M059J (cell line): ENCODE results near the genes TTL and POLR1B.

- RAMPAGE, long total RNA = no peak
These were observed 181.7 kb downstream of the ANAPC1 start for GRCh38 chr2:111701959-111703073.

DNA sequence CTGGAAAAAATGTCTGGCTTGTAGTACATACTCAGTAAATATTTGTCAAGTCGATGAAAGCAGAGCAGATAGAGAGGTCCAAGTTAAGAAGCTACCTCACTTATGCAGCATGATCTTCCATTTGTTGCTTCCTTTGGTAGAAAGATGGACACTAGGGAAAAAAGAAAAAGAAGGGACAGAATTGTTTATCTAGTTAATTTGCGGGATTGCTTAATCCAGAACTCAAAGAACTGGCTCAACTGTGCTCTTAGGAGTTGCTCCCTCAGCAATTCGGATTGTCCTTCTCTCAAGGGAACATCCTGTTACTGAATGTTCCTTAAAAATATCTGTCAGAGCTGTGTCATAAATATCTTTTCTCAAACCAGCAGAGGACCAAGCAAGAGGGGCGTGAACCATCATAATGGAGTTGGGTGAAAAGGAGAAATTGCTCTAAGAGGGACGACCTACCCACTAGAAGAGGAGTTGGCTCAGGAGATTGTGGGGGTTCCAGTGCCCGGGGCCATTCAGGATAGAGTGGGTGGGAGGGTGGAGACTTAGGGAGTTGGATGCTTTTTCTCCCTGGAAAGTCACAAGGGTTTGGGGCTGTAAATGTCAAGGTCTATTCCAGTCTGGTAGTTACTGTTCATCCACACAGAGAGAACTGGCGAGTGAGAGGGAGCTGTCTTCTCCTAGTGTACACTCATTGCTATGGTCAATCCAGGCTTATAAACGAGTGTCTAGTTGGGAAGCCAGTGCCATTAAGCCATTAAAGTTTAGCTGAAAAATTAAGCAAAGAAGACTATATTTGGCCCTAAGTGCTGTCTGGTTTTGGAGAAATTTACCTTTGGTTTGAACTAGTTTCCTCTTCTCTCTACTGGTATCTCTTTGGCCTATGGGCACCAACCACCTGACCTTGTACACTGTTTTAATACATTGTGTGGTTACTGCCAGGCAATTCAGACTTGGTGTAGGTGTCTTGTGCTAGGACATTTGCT is 59.6 kb downstream of the MERTK start:
- RAMPAGE, long total RNA = no peak

DNA sequence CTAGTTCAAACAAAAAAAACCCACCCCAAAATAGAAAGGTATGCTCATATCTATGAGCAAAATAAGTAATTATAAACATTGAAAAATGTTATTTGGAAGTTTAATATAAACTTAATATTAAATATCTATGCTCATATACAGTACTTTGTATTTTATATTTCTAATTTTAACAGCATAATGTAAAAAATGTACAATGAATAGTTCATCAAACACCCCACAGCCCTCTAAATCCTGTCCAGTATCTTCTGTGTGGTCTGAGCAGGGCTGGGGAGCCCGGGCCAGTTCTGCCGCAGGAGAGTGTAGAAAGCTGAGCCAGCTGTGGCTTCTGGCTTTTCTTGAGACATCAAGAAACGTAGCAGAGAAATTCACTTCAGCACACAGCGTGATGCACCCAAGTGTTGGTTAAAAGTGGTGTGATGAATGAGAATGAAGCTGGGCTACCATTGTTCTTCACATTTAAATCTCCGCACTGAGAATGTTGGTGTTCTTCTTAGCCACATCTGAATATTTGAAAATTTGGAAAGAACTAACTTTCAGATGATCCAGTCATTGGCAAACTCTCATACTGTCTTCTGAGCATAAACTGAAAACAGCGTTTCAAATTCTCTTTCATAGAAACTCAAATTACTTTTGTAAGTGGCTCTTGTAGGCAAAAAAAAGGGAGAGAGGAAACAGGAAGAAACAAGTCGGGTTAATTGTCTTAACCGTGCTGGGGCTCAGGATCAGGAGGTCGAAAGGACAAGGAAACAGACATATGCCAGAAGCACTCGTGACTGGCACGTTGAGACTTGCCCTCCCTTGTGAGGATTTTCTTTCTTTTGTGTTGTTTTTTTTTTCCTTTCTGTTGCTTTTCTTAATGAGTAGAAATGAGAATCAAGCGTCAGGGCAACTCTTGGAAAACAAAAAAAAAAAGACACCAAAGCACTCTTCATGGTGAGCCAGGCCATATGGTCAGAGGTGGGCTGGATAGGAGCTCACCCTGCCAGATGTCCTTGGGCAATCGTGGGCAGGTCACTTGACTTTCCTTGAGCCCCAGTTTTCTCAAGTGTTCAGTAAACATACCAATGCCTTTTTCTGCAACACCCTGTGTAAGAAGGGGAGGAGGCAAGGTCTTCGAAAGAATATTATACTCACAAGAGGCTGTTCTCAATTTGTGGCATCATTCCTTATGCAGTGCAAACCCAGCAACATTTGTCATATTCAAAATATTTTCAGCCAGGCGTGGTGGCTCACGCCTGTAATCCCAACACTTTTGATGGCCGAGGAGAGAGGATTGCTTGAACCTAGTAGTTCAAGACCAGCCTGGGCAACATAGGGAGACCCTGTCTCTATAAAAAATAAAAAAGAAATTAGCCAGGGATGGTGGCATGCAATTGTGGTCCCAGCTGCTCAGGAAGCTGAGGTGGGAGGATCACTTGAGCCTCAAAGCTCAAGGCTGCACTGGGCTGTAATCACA is 23.2 kb upstream of the TMEM87B start:
- RAMPAGE, long total RNA = no peak

DNA sequence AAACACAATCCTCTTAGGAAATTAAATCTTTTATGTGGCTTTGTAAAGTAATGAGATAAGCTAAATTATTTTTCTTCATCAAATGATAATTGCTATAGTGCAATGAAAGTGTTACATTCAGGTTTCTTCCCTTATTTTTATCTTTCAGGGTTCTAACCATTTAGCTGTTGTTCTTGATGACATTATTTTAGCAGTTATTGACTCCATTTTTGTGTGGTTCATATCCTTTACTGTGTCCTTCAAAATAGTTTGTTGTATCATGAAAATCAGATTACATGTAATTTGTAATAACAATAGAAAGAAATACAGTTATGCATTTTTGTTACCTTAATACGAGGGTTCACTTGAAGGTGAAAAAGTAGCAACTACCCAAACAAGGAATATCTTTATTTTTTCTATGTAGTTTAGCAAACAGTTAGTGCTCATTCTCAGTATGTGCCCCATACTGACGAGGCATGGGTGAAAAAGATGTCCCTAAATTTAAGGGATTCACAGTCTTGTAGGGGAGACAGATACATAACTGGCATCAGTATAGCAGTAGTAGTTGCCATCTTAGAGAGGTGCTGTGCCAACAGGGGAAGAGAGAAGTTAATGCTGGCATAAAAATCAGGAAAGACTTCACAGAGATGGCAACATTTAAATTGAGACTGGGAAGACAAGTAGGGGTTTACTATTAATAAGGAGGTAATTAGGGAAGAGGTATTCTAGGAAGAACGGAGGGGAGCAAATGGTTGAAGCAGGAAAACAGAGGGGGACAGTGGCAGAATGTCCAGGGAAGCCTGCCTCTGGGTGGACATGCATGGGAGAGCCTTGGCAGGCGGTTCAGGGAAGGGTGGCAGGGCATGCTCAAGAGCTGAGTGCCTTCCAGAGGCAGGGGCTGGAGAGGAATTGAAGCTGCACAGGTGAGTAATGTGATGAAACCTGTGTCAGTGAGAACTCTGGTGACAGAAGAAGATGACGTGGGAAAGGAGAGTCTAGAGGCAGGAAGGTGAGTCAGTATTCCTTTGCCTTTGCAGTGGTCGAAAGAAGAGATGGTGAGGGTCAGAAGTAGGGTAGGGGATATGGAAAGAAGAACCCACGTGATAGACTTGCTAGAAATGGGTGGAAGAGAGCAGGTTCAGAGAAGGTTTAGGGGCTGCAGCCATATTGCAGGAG is 36.9 kb downstream of the TMEM87B start:
- RAMPAGE, long total RNA = no peak

DNA sequence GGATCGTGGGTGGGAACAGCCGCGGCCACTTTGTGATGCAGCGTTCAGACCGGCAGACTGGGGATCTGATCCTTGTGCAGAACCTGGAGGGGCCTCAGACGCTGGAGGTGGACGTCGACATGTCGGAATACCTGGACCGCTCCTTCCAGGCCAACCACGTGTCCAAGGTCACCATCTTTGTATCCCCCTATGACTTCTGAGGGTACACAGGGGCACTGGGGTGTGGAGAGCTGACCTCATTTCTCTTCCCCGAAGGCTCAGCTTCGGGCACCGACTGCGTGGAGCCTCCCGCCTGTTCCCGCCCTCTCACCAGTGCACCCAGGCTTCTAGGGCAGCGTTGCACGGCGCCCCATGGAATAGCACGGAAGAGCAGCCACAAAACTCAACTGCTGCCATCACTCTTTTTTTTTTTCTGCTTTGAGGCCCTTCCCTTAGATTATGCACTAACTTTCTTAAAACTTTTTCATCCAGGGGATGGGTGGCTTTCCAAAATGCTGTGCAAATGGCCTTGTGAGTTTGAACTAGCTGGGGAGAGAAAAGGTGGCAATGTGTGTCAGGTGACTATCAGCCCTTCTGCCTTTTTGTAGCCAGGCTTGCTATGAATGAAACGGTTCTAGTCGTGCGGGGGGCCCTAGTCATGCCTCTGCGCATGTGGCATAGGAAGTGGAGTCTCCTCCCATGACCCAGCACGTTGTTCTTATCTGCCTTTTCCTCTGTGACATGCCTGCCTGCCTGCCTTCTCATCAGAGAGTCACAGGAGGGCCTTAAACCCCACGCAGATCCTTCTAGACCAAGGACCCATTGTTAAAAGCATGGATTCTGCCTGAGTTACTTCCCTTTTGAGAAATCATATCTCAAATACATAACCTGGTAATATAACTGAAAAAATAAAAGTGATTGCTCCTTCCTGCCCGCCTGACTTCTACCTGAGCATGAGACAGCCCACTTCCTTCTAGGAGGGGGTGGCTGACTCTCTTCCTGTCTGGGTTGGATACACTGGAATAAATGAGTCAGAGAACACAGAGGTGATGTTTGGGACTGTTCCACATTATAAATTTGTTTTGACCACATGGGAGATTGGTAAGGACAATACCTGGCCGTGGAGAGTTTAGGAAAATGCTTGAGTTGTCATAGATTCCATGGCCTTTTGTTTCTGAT is 49.5 kb downstream of the FBLN7 start:
- RAMPAGE, long total RNA = no peak

DNA sequence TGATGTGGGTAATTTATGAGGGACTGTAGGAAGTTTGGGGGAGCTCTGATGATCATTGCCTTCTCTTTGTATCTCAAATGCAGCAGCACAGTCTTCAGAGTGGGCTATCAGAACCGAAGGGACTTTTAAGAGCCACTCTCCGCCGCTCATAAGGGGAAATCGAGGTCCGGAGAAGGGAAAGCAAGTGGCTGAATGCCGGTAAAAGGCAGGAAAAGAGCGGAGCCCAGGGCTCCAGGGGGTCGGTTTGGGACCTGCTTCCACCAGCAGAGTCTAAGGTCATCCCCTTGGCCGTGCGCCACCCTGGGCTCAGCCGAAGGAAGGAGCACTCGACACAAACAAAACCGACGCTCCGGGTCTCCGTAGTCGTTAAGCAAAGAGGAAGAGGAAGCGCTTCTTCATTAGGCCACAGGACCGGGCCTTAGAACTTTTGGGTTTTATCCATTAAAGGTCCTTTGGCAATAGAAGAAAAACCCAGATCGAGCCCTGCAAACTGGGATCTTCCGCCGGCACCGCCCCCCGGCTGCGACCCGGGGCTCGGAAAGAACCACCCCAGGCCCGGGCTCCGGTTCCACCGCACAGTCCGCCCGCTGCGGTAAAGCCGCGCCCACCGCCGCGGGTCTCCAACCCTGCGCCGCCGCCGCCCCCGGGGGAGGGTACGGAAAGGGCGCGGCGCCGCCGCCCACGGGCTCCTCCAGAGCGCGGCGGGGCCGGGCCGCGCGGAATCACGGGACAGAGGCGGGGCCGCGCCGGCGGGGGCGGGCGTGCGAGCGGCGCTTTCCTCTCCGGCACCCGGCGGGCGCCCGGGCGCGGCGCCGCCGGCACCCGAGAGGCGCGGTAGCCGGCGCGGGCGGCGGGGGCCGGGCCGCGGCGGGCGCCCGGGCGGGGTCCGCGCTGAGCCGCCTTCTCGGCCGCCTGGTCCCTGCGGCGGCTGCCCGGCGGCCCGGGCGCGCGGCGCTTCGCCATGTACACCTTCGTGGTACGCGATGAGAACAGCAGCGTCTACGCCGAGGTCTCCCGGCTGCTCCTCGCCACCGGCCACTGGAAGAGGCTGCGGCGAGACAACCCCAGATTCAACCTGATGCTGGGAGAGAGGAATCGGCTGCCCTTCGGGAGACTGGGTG is at the start of gene TTL:
Gene TTL (plus strand): TSS at position 773 of the 1,121 bp plus-strand sequence.
- RAMPAGE, long total RNA = no peak

- RAMPAGE, long total RNA = no peak
These were observed 12.0 kb downstream of the TTL start for GRCh38 chr2:112493796-112494480.

DNA sequence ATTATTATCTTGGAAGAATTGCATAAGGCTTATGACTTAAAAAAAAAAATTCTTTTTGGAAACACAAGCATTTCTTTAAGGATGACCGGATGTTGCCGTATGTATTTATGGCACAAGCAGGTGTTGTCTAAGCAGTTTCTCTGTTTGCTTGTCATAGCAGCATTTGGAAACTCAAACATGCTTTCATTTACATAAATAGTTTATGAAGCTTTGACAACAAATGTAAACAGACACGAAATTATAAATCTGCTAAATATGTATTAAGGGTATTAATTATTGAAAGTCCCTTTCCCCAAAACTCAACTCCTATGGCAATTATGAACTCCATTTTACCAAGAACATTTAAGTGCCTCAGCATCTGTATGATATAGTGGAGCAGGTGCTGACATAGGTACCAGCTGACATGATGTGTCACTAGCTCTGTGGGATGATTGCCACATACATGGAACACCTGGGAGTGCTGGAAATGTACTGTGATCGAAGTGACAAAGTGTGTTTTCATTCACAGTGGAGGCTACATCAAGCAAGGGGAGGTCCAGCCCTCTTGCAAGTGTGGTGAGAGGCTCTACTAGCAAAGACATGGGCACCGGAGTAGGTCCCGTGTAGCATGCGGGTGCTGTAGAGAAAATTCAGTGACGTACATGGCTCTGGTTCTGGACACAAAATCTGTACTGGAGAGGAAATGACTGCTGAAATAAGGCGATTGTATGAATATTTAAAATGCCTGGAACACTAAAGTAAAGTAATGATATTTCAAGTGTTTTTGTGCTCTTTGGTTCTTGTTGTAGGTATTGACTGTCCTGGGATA is 10.4 kb upstream of the POLR1B start:
- RAMPAGE, long total RNA = no peak

- RAMPAGE, long total RNA = no peak
These were observed at the start of gene POLR1B for GRCh38 chr2:112541942-112543013. TSS of gene POLR1B (plus strand) at chr2:112542465.

DNA sequence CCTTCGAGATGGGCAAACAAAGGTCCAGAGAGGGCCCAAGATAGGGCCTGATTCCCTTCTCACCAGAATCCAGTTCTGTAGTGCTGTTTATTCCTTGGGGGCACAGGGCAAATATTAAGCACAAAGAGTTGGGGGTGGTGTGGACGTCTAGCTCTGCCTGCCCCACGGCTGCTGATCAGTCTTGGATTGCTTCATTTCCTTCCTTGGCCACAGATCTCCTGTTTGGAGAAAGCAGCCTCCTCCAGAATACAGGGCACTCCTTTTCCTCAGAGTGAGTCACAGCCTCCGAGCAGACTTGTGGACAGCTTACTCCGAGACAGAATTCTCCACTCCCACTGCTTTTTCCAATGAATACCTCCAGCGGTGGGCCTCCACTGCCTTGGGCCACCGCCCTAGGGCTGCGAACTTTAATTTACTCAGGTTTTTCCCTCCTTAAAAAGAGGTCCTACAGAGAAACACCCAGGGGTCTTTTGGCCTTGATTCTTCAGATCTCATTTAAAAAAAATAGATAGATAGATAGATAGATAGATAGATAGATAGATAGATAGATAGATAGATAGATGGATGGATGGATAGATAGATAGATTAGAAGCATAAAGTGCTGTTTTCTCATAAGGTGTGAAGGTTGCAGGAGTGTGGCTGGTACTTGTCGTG is 18.3 kb upstream of the SLC20A1 start:
- RAMPAGE, long total RNA = no peak

DNA sequence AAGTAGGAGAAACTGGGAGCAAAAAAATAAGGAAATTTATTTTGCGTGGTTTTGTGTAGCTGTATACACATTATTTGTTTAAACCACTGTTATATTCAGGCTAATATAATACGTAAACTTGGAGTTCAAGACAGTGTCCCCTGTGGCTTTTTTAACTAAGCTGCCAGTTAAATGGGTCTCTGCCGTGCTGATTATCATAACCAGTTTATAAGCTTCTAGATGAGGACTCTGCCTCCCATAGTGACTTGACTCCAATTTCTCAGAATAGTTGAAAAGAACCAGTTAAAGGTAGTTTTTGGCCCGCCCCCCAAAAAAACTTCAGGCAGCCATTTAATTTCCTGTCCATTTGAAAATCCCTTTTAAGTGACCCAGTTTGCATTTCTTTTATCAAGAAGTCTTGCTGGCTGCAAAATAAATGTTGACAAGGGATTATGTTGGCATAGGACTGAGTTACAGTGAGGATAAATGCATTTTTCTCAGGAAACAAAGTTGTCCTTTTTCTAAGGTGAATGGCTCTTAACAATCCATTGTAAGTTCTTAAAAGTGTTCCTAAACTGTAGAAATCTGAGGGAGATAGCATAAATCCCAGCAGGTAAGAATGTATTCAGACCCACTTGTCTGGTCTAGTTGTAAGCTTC is 2.3 kb downstream of the SLC20A1 start:
- RAMPAGE, long total RNA = no peak

- RAMPAGE, long total RNA = no peak
These were observed 9.2 kb upstream of the IL37 start for GRCh38 chr2:112901682-112902299.

GRCh38 chr2:113158443-113158872 is 15.3 kb upstream of the PSD4 start:
- RAMPAGE, long total RNA = no peak

GRCh38 chr2:113219812-113220480 is 46.2 kb downstream of the PSD4 start:
- RAMPAGE, long total RNA = no peak

- RAMPAGE, long total RNA = no peak
These were observed 43.3 kb downstream of the PAX8 start for GRCh38 chr2:113235148-113236120.

DNA sequence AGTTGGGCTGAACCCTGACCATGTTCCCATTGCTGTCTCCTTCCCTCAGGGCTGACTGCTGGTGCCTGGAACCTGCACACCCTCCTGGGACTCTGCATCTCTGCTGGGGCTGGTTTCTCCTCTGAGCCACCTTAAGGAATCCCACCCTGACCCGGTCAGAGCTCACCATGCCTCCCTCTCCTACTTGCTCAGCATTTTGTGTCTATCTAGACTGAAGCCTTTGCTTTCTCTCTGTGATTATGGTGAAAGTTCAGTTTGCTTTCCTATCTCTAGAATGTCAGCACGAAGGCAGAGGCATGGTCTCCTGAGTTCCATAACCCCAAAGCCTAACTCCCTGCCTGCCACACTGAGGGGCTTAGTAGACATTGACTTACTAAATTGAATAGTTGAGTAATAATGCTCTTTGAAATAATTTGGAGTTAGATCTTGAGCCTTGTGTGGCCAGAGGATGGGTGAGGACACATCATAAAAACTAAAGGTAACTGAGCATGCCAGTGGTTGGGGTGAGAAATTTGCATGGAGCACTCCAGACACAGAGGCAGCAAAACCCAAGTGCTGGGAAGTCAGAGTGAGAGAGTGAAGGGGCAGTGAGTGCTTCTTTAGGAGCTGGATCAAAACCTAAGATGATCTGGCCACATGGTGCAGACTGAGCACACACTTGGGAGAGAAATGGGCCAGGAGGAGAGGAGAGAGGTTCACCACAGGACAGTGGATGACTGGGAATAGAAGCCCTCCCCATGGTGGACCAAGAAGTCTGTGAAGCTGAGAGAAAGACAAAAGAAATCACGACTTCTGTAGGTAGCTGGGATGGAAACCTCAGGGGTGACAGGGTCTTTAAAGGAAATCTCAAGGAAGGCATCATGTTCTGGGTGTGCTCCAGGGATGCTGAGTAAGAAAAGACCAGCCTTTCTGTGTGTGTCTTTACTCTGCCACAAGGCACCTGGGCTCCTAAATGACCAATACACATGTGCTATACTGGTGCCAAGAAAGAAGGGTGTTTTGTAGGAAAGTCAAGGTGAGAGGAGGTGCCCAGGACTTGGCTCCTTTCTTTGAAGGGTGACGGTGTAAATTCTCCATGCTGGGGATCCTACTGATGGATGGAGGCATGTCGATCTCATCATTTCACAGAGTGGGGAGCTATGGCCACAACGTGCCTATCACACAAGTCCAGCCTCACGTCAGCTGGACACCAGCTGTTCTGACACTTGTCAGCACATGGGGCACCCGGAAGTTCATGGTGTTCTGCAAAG is 12.9 kb downstream of the PAX8 start:
- RAMPAGE, long total RNA = no peak

GRCh38 chr2:113288241-113289290 is 9.8 kb upstream of the PAX8 start:
- RAMPAGE, long total RNA = no peak

DNA sequence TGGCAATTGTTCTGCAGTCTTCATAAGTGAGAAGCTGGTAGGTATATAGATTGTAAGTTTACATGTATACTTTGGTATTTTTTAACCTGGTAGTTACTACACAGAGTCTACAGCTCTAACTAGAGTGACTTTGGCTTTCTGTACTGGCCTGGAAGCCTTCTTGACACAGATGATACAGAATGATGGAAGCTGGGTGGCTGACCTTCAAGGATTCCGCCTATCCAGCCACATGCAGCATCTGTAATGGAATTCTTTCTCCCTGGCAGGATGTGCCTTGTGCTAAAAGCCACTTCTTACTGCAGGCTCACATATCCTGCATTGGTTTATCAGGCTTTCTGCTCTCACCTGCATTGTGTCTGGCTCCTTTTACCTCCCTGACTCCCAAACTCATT is 38.8 kb upstream of the PAX8 start:
- RAMPAGE, long total RNA = no peak

GRCh38 chr2:113325188-113326126 is 46.7 kb upstream of the PAX8 start:
- RAMPAGE, long total RNA = no peak

DNA sequence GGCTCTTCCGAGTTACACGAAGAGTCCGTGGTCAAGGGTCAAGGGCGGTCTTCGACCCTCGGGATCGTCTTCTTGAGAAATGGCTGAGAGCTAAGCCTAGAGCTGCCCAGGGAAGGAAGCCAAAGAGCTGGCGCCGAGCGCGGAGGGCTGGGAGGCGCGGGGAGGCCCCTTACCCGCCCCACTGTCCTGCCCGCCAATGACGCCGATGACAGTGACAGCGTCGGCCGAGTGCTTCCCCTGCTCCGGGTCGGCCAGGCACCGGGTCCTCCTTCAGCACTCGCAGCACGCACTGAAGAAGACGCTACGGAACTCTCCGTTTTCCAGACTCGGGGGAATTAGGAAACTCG is 4.4 kb downstream of the FOXD4L1 start:
- RAMPAGE, long total RNA = no peak